Astrocyte (in vitro differentiated cells and primary cell): ENCODE measurements around a stretch of chr3.

GRCh38 chr3:20323373-20323672, 137.3 kb upstream of the SGO1 start:
- PRO-cap, result no peak
- RRBS, 2 experiments, result no CpG with 5 or more reads among the region's 6 CpGs

GRCh38 chr3:21042763-21043085, 708.3 kb downstream of the ZNF385D start:
- PRO-cap, result no peak
- RRBS, 2 experiments, result no CpG with 5 or more reads among the region's 1 CpG

GRCh38 chr3:21750218-21750626, 788 bp downstream of the ZNF385D start:
- PRO-cap, result no peak
- RRBS, 2 experiments, result no CpG with 5 or more reads among the region's 4 CpGs

DNA sequence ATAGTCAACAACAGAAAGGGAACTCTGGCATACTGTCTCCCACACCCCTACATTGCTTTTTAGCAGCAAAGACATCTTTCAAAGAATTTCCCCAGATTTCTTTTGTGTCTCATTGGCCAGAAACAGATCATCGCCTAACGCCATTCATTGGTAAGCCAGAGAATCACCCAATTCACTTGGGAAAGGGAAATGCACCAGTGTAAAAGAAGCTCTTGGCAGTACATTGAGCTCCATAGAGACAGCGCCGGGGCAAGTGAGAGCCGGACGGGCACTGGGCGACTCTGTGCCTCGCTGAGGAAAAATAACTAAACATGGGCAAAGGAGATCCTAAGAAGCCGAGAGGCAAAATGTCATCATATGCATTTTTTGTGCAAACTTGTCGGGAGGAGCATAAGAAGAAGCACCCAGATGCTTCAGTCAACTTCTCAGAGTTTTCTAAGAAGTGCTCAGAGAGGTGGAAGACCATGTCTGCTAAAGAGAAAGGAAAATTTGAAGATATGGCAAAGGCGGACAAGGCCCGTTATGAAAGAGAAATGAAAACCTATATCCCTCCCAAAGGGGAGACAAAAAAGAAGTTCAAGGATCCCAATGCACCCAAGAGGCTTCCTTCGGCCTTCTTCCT, 630.6 kb upstream of the ZNF385D start:
- PRO-cap, result unidirectional peak, plus-strand start at position 216 of the sequence
- RRBS, 2 experiments, result no CpG with 5 or more reads among the region's 13 CpGs

DNA sequence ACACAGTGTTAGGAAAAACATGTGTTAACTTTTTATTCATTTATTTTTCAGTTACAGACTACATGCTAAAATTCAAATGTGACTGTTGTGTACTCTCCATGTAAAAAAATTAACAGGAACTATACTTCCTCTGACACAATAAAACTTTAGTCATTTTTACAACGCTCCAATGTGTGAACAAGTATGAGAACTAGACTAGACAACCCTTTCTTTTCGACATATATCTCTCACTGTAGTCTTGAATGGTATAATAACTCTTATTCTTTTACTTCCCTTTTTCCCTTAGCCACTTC, 587.7 kb upstream of the UBE2E2 start:
- PRO-cap, result no peak
- RRBS, 2 experiments, result no CpG with 5 or more reads among the region's 2 CpGs

GRCh38 chr3:23389628-23390161, 186.6 kb downstream of the UBE2E2 start:
- PRO-cap, result no peak
- RRBS, 2 experiments, result no CpG with 5 or more reads among the region's 4 CpGs

- PRO-cap, result no peak
- RRBS, 2 experiments, result no CpG with 5 or more reads among the region's 8 CpGs
These were observed 146.5 kb upstream of the UBE2E1 start for GRCh38 chr3:23659256-23659619.

DNA sequence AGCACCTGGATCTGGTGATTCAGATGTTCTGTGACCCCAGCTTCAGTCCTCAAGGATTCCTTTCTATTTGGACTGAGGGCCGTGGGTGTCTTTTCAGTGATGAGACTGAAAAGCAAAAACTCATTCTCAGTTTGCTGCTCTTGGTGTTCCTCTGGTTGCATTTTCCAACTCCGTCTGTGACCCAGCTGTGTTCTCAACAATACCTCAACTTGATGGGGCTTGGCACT, 142.6 kb upstream of the UBE2E1 start:
- PRO-cap, result no peak
- RRBS, 2 experiments, result no CpG with 5 or more reads among the region's 2 CpGs

DNA sequence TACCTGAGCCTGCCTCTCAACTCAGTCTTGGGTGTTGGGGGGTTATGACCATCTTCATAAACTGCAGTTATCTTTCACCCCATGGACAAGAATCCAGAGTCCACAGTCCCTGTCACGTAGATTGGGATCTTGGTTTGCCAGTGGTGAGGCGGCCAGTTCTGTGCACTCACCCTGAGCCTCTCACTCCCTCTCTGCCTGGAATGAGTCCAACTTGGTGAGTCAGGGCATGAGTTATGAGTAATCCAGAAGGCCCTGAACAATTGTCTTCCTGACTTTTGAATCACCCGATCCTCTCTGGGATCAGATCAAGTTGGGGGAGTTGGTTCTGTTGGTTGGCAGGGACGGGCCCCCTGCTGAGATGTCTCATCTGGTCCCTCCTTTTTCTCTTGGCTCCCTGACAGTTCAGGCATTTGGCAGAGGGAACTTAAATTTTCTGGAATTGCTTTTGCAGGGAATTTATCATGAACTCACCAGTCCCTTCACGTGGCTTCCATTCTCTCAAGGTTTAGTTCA, 120.0 kb upstream of the UBE2E1 start:
- PRO-cap, result no peak
- RRBS, 2 experiments, result no CpG with 5 or more reads among the region's 5 CpGs

DNA sequence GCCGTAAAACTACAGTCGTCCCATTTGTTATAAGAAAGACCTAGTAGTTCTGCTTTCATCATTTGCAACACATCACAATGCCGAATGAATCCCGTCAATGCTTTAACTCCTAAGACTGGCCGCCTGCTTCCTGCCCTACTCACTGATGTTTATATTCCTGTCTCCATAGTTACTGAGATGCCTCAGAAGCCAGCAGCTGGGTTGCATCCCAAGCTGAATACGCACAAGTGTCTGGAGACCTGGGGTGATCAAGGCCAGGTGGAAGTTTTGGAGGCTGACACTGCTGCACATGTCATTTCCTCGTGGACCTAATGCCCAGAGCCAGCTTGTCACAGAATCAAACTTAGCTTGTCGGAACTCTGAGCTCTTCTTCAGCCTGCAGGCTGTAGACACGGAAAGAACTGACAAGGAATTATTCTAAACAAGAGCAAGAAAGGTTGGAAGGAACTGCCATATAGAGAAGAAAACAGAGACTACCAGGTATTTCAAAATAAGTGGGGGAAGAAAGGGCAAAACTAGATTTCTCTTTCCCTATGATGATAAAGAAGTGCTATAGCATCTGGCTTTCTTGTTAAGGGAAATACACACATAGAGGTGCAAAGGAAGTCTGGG, 95.1 kb upstream of the UBE2E1 start:
- PRO-cap, result no peak
- RRBS, 2 experiments, result no CpG with 5 or more reads among the region's 9 CpGs

GRCh38 chr3:23748868-23749219, 56.9 kb upstream of the UBE2E1 start:
- PRO-cap, result no peak
- RRBS, 2 experiments, result no CpG with 5 or more reads among the region's 2 CpGs

GRCh38 chr3:23809779-23810215, 4.0 kb downstream of the UBE2E1 start:
- PRO-cap, result no peak
- RRBS, 2 experiments, result no CpG with 5 or more reads among the region's 11 CpGs

DNA sequence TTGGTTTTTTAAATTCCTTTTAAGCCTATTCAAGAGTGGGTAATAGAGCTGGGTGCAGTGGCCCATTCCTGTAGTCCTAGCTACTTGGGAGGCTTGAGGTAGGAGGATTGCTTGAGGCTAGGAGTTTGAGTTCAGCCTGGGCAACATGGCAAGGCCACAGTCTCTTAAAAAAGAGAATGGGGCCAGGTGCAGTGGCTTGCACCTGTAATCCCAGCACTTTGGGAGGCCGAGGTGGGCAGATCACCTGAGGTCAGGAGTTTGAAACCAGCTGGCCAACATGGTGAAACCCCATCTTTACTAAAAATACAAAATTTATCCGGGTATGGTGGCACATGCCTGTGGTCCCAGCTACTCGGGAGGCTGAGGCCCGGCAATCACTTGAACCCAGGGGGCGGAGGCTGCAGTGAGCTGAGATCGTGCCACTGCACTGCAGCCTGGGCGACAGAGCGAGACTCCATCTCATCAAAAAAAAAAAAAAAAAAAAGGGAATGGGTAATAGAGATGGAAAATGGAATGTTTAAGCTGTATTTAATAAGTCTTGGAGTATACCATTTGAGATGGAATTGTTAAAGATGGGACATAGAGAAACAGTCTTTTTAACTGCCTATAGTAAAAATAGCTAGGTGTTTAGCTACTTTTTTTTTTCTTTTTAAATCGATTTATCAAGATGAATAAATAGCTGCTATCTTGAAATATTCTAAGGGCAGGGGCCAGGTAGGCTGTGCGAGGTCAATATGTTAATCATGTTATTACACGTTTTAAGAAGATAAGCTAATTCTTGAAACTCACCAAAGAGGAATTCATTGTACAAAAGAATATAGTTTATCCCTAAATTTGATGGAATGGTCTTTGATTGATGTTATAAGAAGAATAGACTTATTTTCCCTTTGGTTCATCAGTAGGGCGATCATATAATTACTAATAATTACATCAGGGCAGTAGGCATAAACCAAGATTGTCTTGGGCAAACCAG, 40.8 kb downstream of the UBE2E1 start:
- PRO-cap, result no peak
- RRBS, 2 experiments, result no CpG with 5 or more reads among the region's 12 CpGs

- PRO-cap, result no peak
- RRBS, 2 experiments, result 86% methylated on average over 3 of the region's 16 CpGs; no CpG with 5 or more reads in 1 of the 2 experiments
These were observed 73.6 kb downstream of the NR1D2 start for GRCh38 chr3:24018701-24019152.

GRCh38 chr3:24260417-24261020, 234.1 kb downstream of the THRB start:
- PRO-cap, result no peak
- RRBS, 2 experiments, result no CpG with 5 or more reads among the region's 5 CpGs

GRCh38 chr3:24333953-24334614, 160.6 kb downstream of the THRB start:
- PRO-cap, result no peak
- RRBS, 2 experiments, result no CpG with 5 or more reads among the region's 6 CpGs

DNA sequence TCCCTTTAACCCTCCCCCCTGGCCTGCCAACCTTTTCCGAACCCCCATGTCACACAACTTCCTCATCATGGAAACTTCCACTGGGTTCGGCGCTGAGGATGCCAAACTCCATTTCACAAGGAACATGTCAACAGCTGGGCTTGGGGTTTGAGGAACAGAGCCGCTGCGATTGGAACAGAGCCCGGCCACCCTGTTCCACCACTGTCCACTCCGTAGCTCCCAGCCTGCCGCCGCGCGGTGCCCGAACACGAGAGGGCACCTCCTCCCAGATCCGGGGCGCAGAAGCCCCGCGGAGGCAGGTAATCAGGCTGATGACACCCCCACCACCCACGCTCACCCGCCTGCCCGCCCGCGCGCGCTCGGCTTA, 474 bp downstream of the THRB start:
- PRO-cap, result no peak
- RRBS, 2 experiments, result 2 to 5% methylated on average over 5 to 13 of the region's 25 CpGs

- PRO-cap, result no peak
- RRBS, 2 experiments, result 3 to 4% methylated on average over 40 to 51 of the region's 90 CpGs
These were observed 26.9 kb upstream of the THRB start for GRCh38 chr3:24521278-24522217.

- PRO-cap, result no peak
- RRBS, 2 experiments, result no CpG with 5 or more reads among the region's 9 CpGs
These were observed 315.8 kb upstream of the THRB start for GRCh38 chr3:24810301-24810998.

DNA sequence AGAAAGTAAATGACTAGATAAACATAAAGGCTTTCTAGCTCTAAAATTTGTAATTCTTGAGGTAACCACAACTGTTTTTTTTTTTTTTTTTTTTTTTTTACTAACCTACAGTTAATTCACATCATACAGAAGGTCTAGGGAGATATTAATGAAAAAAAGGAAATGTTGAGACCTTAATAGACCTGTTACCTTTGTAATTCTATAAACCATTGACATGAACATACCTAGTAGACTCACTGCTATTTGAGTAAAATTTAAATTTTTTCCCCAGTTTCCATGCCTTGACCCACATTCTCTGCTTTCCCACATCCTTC, 413.9 kb upstream of the THRB start:
- PRO-cap, result no peak